Cardiac ventricle fibroblast (primary cell): ENCODE measurements around the gene ENTREP2.

GRCh38 chr15:28819019-28819603 lies 29.3 kb downstream of the GOLGA6L7 start:
- RAMPAGE, long total RNA: no peak

DNA sequence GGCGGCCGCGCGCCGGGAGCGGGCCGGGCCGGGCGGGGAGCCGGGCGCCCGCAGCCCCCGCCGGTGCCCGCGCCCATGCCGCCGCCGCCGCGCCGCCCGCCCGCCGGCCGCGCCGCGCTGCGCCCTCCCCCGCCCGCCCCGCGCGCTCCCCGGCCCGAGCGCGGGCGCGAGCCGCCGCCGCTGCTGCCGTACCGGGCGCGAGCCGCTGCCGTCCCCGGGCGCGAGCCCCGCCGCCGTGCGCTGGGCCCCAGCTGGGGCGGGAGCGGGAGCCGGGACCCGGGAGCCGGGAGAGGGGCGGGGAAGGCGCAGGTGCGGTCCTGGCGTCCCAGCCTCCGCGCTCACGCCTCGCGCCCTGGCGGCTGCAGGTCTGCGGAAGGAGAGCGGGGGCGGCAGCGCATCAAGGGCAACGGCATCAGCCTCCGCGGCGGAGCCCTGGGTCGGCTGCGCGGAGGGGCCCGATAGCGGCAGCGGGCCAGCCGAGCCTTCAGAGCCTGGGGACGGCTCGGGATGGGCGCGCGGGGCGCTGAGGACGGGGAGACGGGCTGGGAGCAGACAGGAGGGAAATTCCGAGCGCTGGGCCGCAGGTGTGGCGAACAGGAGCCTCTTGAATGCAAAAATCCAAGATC lies at the start of gene ENTREP2:
Gene ENTREP2 (minus strand): TSS at position 126 of the 626 bp plus-strand sequence.
- RAMPAGE, long total RNA: no peak

GRCh38 chr15:29698035-29698609 lies 124.1 kb downstream of the TJP1 start:
- RAMPAGE, long total RNA: no peak

DNA sequence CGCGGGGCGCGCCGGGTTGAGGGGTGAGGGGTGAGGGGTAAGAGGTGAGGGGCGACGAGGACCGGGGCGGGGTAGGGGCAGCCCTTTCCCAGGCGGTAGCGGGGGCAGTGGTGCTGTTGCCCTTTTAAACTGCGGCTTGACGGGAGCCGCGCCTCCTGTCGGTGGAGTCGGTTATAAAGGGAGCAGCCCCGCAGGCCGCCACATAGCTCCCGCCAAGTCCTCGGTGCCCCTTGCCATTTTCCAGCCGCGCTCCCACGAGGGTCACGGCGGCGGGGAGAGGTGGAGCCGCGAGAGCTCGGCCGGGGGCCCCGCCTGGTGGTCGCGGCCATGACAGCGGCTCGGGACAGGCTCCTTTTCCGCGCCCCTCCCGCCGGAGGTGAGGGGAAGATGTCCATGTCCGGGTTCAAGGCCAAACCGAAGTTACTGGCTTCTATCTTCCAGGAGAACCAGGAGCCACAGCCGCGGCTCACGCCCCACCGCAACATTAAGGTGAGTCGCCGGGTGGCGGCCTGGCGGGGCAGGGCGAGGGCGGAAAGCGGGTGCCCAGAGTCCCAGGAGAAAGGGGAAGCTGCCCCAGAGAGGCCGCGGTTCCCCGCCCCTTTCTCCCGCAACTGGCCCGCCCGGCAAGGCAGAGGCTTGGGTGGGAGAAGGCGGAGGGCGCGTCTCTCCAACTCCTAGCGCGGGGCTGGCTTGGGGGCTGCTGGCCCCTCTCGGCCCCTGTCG lies 20.8 kb downstream of the GOLGA8Q start:
- RAMPAGE, long total RNA: no peak

DNA sequence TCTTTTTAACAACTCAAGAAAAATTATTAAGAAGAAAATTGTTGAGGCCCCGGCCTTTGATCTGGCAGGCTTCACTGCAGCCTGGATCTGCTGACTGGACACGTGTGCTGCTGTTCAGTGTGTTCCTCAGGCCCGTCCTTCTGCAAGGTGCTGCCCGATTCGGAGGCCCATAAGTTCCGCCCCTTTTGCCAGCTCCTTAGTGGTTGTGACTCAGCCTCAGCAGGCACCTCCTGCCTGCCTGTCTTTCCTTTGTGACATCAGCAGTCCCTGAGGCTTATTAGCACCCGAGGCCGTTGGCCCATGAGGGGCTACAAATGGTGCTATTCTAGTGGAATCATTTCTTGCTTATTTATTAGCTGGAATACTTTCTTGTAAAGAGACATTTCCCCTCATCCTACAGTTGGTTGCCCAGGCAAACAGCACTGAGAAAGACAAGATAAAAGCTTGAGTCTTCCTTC lies 75.4 kb upstream of the FAN1 start:
- RAMPAGE, long total RNA: no peak

- RAMPAGE, long total RNA: no peak
These were observed 36.6 kb downstream of the FAN1 start for GRCh38 chr15:30940297-30940798.

DNA sequence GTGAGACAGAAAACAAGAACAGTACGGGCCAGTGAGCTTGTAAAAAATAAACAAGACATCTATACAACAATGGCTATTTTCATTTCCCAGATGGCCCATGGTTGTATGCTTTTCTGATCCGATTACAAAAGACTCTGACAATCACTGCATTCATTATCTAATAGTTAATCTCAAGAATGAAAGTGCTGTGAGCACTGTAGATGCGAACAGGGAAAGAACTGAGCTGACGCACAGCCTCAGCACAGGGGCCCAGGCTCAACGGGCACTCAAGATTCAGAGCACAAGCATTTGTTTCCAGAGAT lies 6.9 kb downstream of the MTMR10 start:
- RAMPAGE, long total RNA: no peak

DNA sequence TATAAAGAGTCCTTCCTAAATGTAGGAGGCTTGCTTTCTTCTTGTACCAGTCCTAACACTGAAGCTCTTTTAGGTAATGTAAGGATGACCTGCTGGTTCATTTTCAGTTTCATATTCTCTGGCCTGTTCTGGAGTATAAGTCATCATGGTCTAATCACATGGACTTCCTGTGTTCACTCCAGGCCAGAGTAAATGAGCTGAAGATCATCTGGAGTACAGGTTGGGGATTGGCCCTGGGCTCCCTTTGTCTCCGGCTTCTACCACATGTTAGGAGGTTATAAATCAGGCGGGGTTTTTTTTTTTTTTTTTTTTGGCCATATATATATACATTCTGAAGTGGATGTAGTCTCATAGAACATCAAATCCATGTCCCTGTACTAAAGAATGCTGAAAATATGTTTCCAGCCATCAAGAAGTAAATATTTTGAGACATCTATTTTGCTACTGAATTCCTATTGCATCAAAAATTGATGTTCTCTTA lies 40.3 kb upstream of the MTMR10 start:
- RAMPAGE, long total RNA: no peak

GRCh38 chr15:31204261-31204650 lies 102.7 kb upstream of the TRPM1 start:
- RAMPAGE, long total RNA: no peak

- RAMPAGE, long total RNA: no peak
These were observed 102.7 kb upstream of the KLF13 start for GRCh38 chr15:31223890-31224453.

DNA sequence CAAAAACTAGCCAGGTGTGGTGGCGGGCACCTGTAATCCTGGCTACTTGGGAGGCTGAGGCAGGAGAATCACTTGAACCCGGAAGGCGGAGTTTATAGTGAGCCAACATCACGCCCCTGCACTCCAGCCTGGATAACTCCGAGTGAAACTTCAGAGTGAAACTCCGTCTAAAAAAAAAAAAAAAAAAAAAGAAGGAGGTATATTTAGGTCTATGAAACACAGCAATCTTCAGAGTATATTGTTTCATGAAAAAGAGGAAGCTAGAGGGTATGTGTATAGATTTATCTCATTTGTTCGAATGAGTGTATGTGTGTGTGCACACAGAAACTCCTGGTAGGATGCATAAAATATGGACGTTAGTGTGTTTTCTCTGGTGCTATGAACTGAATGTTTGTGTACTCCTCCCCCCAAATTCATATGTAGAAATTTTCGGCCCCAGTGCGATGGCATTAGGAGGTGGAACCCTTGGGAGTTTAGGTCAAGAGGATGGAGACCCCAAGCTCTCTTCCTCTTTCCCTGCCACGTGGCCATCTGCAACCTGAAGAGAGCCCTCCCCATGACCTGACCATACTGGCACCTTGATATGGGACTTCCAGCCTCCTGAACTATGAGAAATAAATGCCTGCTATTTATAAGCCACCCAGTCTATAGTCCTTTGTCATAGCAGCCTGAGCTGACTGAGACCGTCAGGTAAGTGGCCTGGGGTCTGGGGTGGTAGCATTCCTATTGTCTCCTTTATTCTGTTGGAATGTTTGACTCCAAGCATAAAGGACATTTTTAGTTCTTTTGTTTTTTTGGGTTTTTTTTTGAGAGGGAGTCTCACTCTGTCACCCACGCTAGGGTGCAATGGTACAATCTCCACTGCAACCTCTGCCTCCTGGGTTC lies 98.5 kb upstream of the KLF13 start:
- RAMPAGE, long total RNA: no peak

DNA sequence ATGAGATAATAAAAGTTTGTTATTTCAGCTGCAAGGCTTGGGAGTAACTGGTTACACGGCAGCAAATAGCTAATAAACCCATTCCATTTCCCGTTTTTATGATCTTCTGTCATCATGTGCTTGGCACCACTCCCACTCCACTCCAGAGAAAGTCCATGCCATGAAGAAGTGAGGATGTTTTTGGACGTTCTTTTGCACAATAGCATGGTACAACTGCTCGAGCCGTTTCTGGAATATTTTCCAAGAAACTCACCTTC lies 72.0 kb upstream of the KLF13 start:
- RAMPAGE, long total RNA: no peak

DNA sequence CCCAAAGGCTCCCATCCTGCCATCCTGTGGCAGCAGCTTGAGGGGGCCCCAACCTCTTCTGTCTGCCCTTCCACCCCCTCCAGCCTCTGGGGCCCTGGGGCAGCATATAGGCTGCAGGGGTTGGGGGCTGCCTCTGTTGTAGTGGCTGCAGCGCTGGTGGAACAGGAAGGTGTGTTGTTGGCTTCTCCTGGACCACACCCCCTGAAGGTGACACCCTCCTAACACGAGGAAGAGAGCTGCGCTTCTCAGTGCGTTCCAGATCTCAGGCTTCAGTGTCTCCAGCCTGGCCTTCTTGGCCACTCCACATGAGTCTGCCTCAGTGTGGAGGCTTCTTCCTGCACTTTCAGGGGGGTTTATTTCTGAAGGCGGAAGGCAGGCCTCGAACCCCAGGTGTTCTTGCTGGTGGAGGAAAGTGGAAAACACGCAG lies 21.1 kb downstream of the KLF13 start:
- RAMPAGE, long total RNA: no peak

GRCh38 chr15:31373049-31373689 lies 46.5 kb downstream of the KLF13 start:
- RAMPAGE, long total RNA: no peak

DNA sequence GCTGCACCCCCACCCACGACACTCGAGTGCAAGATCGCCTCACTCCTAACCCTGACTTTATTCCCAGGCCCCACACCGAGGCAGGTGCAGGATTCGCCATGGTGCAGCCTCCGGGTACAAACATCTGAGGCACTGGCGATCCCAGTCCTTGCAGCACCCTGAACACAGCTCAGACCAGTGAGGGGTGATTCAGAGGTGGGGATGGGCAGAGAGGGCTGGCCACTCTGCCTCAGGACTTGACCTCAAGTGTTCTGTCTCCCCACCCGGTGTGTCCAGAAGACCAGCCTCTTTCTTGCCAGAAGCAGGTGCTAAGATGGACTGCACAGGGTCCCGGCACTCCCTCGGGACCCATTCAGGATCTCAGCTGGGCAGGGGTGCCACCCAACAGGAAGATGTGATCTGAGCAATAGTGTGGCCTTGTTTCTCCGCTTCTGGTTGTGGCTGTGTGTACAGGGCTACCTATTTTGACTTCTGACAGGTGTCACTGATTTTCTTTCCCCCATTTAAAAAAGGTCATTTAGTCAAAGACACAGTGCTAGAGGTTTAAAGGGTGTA lies 49.3 kb downstream of the KLF13 start:
- RAMPAGE, long total RNA: no peak

DNA sequence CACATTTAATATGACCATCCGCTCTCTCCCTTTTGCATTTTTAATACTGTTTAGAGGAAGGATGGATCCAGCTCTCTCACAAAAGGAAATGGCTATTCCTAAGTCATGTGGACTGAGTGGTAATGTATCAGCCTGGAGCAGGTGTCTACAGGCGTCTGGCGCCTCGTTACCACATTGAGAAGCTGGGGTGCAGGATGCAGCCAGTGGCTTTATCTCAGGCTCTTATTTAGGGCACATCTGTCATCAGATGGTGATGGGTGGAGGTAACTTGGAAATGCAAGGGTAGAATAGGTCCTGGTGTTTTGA lies 154.0 kb downstream of the KLF13 start:
- RAMPAGE, long total RNA: no peak

- RAMPAGE, long total RNA: no peak
These were observed 34.5 kb upstream of the OTUD7A start for GRCh38 chr15:31904987-31905400.

DNA sequence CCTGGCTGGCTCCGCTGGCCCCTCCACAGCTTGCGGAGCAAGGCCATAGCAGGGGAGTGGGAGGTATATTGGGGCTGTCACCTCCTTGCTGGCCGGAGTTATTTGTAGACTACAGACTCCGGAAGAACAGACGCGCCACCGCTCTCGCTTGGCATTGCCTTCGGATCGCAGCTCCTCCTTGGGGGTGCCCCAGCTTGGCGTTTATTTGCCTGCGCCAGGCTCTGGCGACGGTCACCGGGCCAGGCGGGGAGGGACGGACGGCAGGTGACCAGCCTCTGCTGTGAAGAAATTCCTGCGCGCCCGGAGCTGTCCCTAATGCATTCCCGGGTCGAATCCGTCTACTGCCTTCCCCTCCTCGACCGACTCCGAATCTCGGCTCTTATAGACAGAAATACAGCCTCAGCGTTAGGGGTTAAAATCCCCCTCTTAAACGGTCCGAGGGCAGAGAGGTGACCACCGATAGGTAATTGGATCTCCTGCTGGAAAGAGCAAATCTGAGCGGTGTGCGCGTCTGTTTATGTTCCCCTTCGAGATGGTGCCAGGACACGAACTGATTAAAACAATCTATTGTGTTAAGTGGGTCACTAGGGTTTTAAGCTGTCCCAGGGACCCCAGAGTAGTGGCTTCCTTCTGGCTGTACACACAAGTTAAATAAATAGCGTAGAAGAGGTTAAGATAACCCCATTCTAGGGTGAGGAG lies 1.5 kb downstream of the GREM1 start:
- RAMPAGE, long total RNA: no peak

- RAMPAGE, long total RNA: no peak
These were observed 13.0 kb downstream of the GREM1 start for GRCh38 chr15:32730649-32731385.

- RAMPAGE, long total RNA: no peak
These were observed 144.1 kb downstream of the GREM1 start for GRCh38 chr15:32861832-32862311.